ENCODE results near the gene CNNM3.

GRCh38 chr2:96062971-96063483 lies 28.3 kb upstream of the GPAT2 start:
- PRO-cap, 2 experiments, result peak in 1 of 2 experiments; most common minus-strand start chr2:96063213 (in 1)

GRCh38 chr2:96115778-96116201 lies 581 bp downstream of the ADRA2B start:
- PRO-cap, 2 experiments, result no peak in any of the 2 experiments

- PRO-cap, 2 experiments, result no peak in any of the 2 experiments
Measured at GRCh38 chr2:96140909-96141225, 2.6 kb upstream of the ASTL start.

GRCh38 chr2:96164691-96165271 lies 19.5 kb upstream of the DUSP2 start:
- PRO-cap, 2 experiments, result peak in 1 of 2 experiments; most common plus-strand start chr2:96165049 (in 1); most common minus-strand start chr2:96164901 (in 1)

DNA sequence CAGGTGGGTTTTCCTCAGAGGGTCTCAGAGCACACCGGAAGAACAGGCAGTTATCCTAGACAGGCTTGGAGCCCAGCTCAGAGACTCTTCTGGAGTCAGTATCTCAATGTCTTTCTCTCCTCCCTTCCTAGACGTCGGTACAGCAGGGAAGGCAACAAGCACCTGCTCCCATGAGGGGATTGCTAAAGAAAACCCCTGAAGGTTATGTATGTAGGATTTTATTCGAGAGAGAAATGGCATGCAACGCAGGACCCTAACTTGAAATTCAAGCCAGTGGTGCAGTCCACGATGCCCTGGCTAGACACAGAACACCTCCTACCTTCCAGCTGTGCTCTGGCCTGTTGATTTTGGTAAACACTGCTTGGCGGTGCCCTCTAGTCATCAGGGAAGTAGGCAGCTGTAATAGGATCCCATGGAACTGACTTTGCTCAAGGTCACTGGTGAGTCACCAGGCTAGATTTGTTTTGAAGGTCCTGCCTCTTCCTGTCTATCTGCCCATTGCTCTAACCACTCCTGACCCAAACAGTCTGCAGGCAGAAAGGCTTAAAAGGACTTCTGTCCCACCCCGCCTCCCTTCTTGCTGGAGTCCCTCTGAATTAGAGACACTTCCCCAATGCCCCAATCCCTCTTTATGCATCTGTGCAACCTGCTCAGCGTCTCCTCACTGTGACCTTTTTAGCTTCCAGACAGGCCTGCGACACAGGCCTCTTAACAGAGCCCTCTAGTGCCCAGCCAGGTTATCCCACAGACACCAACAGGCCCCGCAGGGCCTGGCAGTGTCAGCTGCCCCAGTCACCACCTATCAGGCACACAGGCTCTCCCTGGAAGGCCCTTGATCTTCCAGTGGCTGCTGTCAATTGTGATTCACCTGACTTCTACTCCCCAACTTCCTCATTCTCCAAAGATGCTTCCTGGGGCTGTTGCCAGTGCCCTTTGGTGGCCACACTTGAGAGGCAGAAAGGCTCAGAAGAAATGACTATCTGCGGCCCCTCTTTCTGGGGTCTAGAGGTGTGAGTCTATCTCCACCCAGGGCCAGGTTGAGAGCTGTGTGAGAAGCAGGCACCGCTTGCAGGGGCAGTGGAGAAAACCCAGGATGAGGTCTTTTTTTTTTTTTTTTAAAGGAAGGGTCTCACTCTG lies 5.3 kb downstream of the TMEM127 start:
- PRO-cap, 2 experiments, result no peak in any of the 2 experiments

- PRO-cap, 2 experiments, result peak in 1 of 2 experiments; most common minus-strand start chr2:96287094 (in 1)
Measured at GRCh38 chr2:96286486-96287283, 18.7 kb downstream of the SNRNP200 start.

DNA sequence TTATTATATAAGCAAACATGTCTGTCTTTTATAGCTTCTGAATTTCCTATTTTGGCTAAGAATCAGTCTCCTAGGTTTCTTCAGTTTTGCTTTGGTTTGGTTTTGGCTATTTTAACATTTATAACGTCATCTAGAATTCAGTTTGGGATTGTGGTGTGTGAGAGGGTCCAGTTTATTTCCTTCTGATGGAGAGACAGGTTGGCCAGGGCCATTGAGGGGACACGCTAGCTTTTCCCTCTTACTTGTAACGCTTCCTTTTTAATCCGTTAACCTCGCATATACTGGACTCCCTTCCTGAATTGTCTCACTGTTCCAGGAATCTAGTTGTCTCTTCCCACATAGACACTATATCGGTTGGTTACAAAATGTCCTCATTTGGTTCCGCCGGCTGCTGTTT lies 35.2 kb downstream of the NEURL3 start:
- PRO-cap, 2 experiments, result no peak in any of the 2 experiments

DNA sequence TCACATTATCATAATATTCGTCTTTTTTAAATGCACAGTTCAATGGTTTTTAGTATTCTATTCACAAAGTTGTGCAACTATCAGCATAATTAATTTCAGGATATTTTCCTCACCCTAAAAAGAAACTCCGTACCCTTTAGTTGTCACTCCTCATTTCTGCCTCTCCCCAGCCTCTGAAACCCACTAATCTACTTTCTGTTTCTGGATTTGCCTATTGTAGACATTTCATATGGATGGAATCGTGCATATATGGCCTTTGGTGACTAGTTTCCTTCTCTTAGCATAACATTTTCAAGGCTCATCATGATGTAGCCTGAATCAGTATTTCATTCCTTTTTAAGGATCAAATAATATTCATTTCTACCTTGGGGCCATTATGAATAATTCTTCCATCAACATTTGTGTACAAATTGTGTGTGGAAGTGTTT lies 18.5 kb downstream of the NEURL3 start:
- PRO-cap, 2 experiments, result peak in 2 of 2 experiments; most common minus-strand start position 190 of the sequence (in 2)

DNA sequence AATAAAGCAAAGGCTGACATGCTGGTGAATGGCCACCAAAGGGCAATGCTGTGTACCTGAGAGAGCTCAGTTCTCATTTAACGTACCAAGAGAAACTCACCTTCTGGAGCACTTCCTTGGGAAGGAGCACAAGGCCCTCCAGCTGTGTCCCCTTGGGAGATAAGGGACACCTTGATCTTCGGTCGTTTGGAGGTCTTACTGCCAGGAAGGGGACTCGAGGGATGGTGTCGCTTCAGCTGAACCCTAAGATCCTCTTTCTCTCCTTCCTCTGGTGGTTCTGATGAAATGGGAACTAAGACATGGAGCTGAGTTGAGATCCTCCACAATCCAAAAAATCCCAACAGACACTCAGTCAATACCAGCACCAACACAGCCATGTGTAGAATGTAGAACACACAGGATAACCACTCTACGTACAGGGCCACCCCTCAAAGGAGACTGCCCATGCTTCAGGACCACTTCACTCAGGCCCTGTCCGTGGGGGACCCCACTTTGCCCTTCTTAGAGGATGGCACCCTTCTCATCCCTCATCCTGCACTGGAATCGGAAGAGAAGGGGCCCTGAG lies 32.8 kb downstream of the KANSL3 start:
- PRO-cap, 2 experiments, result no peak in any of the 2 experiments

- PRO-cap, 2 experiments, result no peak in any of the 2 experiments
Measured at GRCh38 chr2:96663119-96663724, 20.7 kb downstream of the FER1L5 start.

GRCh38 chr2:96679864-96680463 lies 37.4 kb downstream of the FER1L5 start:
- PRO-cap, 2 experiments, result no peak in any of the 2 experiments

- PRO-cap, 2 experiments, result no peak in any of the 2 experiments
Measured at GRCh38 chr2:96758999-96759316, 1.7 kb upstream of the CNNM4 start.

DNA sequence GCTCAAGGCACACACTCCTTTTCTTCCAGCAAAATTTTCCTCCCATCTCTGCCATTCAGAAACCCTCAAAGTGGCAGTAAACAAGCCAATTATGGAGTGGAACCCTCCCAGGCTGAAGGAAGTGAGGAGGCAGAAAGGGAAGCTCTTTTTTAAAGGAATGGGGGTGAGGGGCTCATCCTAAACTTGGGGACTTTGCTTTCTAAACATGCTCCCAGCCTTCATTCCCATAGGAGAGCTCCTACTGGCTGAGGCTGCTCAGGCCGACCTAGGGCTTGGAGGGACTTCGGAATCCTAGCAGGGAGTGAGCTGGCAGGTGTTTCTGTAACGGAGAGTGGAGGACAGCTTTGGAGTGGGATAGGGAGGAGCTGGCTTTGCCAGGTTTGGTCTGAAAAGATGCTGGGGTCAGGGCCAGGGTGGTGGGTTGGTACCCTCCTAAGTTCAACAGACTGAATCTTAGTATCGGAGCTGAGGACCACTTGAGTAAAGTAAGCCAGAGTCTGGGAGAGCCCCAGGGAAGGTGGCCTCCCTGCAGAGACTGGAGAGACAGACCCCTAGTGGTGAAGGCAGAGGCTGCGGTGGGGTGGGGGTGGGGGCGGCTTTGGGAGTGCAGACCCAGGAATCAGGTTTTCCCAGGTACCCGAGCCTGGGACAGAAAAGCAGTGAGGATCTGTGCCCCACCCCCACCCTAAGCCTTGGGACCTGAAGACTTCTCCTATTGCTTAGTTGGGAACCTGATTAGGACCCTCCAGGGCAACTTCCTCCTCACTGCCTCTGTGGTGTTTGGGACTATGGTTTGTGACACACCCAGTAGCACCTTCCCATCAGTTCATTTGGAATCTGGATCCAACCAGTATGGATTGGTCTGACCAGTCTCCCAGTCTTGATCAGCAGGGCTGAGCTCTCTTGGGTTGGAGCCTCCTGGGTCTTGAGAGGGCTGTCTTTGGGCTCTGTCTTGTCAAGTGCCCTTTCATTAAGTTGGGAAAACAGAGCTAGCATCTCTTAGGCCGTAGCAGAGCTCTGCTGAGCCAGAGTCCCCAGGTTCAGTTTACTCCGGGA lies 2.9 kb downstream of the CNNM4 start:
- PRO-cap, 2 experiments, result no peak in any of the 2 experiments

DNA sequence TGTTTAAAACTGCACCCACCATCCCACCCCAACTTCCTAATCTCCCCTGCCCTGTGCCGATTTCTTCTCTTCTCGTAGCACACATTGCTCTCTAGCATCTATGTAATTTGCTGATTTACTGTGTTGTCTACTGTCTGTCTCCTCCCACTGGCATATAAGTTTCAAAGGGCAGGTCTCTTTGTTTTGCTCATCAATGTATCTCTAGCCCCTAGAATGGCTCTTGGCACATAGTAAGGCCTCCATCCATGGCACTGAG lies 5.7 kb downstream of the CNNM4 start:
- PRO-cap, 2 experiments, result no peak in any of the 2 experiments

DNA sequence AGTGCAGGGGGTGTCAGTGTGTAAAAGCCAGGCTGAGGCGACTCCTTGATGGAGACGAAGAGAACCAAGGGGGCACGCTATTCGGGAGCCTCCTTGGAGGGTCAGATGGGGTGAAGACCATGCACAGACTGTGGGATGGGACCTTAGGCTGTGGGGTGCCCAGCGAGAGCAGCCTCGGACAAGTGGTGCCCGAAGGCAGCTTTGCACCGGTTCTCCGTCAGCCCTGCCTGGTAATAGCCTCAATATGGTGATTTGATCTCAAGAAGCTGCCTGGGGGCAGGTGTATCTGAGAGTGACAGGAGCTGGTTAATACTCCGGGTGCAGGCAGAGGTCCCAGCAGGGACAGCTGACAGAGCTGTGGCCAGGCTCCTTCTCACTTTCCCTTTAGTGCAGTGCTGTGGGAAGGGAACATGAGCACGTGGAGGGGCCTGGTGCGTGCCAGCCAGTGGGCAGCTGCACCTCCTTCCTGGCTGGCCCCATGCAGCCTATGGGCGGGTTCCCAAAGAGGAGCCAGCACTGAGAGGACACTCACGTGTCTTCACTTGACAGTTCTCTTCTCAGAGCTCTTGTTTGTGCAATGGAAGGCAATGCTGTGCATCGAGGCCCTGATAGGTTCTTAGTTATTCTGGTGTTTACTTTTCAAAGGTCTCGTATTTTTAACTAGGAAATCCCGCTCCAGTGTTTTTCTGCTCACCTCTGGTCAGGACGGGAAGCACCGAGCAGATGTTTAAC lies 9.1 kb downstream of the CNNM4 start:
- PRO-cap, 2 experiments, result no peak in any of the 2 experiments

- PRO-cap, 2 experiments, result peak in 2 of 2 experiments; most common plus-strand start chr2:96816270 (in 2); most common minus-strand start chr2:96816496 (in 1)
Measured at GRCh38 chr2:96816197-96816993, at the start of gene CNNM3. CNNM3 (plus strand) TSS chr2:96816268.

DNA sequence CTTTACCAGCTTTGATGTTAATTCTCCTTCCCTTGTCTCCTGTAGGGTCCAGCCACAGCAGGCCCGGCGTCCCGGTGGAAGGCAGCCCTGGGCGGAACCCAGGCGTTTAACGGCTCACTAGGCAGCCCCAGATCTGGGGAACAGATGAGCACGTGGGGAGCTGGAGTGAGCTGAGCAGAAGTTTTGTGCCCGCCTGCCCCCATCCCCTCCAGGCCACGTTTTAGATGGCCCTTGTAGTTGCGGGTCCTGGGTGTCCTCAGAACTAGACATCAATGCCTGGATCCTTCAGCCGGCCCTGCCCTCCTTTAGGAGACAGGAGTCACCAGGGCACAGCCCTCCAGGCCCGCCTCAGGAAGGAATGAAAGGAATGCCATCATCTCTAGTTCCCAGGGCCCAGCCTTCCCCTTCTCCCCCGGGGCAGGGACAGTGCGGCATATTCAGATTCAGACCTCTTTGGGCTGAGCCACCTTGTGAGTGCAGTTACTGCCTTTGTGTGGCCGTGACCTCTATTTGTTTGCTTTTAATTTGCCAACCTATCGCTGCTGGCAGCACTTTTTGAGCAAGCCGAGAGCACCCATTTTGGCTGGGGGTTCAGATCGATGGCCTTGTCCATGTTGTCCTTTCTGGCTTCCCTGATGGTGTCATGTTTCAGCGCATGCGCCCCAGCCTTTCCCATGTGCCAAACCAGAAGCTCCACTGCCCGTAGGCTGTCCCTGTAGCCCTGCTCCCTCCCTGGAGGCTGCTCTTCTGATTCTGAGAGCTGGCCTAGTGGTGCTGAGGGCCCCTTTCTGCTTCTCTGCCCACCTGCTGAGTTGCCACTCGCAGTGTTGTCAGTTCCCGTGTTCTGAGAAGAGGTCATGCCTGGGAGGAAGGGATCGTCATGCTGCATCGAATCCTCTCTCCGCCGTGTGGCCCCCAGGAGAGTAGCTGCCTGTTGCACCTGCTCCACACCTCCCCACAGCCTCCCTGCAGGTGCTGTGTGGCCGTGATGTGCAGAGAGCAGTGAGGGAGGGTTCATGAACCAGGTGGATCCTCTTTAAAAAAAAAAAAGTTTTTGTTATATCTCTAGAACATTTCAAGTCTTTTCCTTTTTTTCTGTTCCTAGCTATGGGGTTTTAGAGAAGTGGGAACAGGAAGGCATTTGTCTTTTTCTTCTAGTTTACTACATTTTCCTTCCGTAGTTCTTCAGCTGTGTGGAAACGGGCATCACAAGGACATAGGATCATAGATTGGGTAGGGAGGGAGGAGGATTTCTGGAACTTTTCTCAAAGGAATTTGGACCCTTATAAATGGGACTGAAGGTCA lies 10.9 kb downstream of the ANKRD23 start:
- PRO-cap, 2 experiments, result no peak in any of the 2 experiments

- PRO-cap, 2 experiments, result no peak in any of the 2 experiments
Measured at GRCh38 chr2:96885655-96886937, 16.2 kb upstream of the SEMA4C start.

DNA sequence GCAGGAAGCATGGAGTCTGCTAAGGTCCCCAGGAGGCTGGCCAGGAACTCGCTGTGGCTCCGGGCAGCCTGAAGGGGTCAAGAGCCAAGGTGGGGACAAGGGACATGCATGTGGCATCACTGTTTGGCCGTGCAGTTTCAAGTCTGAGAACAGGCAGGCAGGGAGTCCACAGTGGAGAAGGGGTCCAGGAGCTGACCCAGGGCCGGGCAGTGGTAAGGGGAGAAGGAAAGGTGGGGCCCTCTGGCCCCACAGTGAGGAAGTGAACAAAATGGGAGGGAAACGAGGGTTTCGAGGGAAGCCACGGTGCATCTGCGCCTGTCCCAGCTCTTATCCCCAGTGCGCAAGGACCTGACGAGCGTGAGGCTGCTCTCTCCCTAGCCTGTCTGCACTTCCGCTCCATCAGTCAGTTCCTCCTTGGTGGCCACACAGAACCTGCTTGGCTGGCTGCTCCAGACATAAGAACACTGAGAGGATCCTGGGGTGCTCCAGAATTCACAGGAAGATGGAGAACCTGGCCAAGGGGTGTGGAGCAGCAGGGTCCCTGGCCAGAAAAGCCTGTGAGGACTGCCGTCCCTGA lies 43.5 kb upstream of the SEMA4C start:
- PRO-cap, 2 experiments, result peak in 2 of 2 experiments; most common plus-strand start position 406 of the sequence (in 2); most common minus-strand start position 335 of the sequence (in 1)

- PRO-cap, 2 experiments, result peak in 2 of 2 experiments; most common plus-strand start chr2:96924894 (in 1); most common minus-strand start chr2:96924903 (in 2)
Measured at GRCh38 chr2:96924709-96925495, 55.0 kb upstream of the SEMA4C start.